ENCODE measurements around the genes RPP21, PPP1R10, SFTA2, PSORS1C1 and PSORS1C2.

DNA sequence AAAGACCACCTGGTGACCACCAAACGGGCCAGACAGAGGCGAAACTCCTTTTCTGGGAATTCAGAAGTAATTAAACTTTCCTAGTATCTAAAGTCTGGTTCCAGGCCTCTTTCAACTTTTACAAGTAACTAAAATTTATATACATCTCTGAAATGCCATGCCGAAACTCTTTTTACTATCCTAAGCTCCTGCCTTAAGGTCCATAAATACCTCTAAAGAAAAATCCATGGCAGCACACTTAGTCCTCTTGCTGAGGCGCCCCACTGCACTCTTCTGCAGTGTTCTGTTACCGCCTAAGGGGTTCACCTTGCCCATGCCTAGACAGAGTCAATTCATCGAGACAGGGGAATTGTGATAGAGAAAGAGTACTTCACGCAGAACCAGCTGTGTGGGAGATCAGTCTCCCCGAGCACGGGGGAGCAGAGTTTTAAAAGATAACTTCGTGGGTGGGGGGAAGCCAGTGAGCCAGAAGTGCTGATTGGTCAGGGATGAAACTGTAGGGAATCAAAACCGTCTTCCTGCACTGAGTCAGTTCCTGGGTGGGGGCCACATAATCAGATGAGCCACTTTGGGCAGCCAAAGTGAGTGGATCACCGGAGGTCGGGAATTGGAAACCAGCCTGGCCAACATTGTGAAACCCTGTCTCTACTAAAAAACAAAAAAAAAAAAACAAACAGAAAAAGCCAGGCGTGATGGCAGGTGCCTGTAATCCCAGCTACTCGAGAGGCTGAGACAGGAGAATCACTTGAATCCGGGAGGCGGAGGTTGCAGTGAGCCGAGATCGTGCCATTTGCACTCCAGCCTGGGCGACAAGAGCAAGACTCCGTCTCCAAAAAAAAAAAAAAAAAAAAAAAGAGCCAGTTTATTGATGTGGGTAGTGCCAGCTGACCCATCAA is 4.3 kb upstream of the TRIM39 start:
- PRO-cap = no peak
- RAMPAGE, long total RNA = no peak

- PRO-cap = no peak
- RAMPAGE, long total RNA = no peak
Observed at GRCh38 chr6:30329215-30329799, 2.6 kb downstream of the TRIM39 start.

DNA sequence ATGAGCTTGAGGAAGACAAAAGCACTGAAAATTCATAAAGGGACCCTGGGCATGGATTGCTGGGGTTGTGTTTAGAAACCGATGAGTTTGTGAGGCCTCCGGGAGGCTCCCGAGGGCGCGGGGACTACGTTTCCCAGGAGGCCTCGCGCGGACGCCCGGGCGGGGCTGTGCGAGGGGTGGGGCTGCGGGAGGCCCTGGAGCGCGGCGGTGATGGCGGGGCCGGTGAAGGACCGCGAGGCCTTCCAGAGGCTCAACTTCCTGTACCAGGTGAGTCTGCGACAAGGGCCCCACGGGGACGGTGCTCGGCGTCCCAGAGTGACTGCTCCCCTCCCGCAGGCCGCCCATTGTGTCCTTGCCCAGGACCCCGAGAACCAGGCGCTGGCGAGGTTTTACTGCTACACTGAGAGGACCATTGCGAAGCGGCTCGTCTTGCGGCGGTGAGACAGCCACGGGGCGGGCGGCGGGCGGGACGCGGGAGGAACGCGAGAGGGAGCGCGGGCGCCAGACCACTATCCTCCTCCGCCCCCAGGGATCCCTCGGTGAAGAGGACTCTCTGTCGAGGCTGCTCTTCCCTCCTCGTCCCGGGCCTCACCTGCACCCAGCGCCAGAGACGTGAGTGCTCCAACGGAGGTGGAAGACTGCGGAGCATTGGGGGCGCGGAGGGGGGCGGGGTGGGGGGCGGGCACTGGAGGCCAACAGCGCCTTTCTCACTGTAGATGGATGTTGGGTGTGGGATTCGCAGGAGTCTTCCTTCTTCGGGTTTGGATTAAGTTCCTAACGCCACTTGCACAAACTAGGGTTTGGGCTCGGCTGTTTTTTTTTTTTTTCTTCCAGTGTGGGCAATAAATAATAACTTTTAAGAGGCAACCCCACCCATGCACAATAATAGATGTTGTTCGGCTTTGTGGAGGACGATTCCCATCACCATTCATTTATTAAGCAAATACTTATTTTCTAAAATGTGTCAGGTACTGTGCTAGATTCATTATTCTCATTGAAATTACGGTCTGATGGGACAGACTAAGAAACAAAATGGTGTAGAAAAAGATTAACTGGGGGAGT is at the start of gene RPP21:
TSS of gene RPP21 (plus strand) at position 195 of the 1,062 bp plus-strand sequence.
- PRO-cap = unidirectional peak, plus-strand start at position 195 of the sequence
- RAMPAGE, long total RNA = start-site peak on the plus strand centred at position 246 of the sequence, 119 bp wide, 1,266 and 1,097 reads in 2 replicates

- PRO-cap = no peak
- RAMPAGE, long total RNA = no peak
Observed at GRCh38 chr6:30508473-30508846, 19.2 kb downstream of the HLA-E start.

GRCh38 chr6:30535193-30535392 is 21.2 kb downstream of the GNL1 start:
- PRO-cap = no peak
- RAMPAGE, long total RNA = no peak

- PRO-cap = no peak
- RAMPAGE, long total RNA = no peak
Observed at GRCh38 chr6:30582343-30582713, 11.1 kb downstream of the ABCF1 start.

DNA sequence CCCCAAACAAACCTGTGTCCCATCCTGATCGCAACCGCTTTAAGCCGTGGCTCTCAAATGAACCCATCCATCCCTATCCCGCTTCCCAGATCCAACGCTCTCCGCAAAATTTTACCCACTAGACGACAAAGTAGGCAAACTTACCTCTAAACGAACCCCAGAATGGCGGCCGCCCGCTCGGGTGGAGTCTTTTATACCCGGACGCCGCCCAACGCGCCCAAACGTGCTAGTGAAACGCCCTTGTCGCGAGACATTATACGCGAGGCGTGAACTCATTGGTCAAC is at the start of gene PPP1R10:
TSS of gene PPP1R10 (minus strand) at position 164 of the 284 bp plus-strand sequence.
- PRO-cap = unidirectional peak, minus-strand start at position 164 of the sequence
- RAMPAGE, long total RNA = no peak

DNA sequence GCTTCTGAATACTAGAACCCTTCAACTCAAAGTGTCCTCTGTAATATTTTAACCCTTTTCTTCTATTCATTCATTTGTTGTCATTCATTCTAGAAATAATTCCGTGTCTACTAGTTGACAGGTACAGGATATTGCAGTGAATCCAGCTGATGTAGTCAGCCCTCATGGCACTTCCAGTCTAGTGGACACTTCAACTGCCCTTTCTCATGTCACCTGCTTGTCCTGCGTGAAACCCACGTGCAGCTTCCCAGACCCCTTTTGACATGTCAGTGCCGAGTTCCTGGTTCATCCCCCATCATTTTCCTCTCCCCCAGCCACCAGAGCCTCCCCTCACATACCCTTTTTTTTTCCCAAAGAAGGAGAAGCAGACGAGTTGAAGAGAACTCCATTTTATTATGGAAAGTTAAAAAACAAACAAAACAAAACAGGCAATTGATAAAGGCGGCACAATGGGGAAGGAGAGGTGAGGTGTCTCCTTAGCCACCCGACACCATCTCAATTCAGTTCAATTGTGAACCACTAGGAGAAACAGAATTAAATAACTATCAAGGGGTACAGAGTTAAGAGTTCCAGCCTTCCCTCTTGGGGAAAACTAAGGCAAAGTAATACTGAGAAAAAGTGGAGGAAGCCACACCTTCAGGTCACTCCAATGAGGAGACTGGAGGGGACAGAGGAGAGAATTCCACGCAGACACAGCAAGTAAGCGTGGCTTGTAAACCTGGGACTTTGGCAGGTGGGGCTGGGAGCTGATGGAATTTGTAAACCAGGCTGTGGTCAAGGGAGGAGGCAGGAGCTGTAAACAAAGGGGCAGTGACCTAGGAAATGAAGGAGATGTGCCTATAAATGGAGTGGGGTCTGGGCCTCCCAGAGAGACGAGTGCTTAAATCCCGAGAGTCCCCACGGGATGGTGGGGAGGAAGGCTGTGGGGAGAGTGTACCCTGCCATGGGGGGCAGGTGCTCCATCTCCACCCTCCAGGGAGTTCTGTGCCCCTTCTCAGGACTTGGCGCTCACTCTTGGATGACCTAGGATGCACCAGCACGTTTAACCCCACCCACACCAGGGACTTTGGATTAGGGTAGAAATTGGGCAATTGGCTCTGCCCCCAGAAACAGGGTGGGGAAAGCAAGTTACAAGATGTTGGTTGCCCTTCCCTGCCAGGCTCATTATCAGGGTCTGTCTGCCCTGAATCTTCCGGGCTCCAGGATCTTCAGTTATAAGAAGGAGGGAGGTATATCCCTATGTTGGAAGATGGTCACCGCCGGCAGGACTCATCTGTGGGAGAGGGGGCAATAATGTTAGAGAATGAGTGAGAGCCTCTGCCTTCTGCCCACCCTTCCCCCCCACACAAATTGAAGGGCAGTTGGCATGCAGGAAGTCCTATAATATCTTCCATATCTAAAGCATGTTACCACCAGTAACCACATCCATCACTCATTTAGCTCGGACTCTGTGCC is 3.7 kb upstream of the DHX16 start:
- PRO-cap = no peak
- RAMPAGE, long total RNA = no peak

DNA sequence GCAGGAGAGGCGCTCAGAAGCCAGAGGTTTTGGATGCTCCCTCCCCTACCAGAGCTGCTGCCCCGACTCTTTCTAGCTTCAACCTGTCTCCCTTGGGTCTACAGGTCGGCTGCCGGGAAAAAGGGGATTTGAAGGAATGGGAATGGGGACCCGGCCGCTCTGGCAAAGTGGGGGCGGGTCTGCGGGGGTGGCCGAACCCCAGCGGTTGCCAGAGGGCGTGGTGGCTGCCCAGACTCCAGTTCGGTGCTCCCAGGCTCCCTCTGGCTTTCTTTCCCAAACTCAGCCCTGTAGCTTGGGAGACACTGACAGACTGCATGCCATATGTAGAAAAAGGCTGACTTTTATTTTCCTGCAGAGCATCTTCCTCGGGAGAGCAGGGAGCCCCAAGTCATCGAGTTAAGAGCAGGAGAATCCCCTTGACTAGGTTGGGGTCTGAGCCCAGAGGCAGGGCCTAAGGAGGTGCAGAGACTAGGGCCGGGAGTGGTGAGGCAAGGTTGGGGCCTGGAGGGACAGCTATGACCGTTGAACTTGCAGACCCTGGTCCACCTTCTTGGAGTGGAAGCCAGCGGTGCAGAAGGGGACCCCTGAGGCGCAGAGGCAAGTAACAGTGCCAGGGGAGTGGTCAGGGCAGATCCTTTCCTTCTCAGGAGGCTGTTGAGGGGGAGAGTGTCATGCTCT is 1.4 kb upstream of the PPP1R18 start:
- PRO-cap = no peak
- RAMPAGE, long total RNA = no peak

- PRO-cap = no peak
- RAMPAGE, long total RNA = no peak
Observed at GRCh38 chr6:30752094-30753176, 8.1 kb upstream of the IER3 start.

- PRO-cap = no peak
- RAMPAGE, long total RNA = no peak
Observed at GRCh38 chr6:30763348-30764050, 19.2 kb upstream of the IER3 start.

DNA sequence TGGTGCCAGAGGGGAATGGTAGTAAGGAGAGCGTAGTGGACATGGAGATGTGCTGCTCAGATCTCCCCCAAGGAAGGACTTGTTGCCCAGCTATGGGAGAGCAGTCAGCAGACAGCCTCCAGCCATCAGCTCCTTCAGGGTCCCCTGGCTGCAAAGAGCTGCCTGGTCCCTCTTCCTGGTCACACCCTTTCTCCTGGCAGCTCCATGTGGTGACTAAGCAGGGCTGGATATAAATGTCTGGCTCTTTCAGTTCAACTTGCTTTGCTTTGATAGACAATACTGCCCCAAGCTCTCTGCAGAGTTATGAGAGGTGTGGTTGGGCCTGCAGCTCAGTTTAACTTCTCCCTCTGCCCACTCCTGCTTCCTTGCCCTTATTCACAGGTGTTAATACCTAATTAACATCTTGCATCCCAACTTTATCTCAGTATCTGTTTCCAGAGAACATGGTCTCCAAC is 64.1 kb upstream of the DDR1 start:
- PRO-cap = no peak
- RAMPAGE, long total RNA = no peak

GRCh38 chr6:30840553-30841037 is 43.7 kb upstream of the DDR1 start:
- PRO-cap = no peak
- RAMPAGE, long total RNA = no peak

GRCh38 chr6:30931662-30932970 is at the start of gene SFTA2:
SFTA2 (minus strand) TSS chr6:30932170.
- PRO-cap = no peak
- RAMPAGE, long total RNA = no peak

- PRO-cap = no peak
- RAMPAGE, long total RNA = no peak
Observed at GRCh38 chr6:30955295-30956272, 14.8 kb downstream of the MUCL3 start.

DNA sequence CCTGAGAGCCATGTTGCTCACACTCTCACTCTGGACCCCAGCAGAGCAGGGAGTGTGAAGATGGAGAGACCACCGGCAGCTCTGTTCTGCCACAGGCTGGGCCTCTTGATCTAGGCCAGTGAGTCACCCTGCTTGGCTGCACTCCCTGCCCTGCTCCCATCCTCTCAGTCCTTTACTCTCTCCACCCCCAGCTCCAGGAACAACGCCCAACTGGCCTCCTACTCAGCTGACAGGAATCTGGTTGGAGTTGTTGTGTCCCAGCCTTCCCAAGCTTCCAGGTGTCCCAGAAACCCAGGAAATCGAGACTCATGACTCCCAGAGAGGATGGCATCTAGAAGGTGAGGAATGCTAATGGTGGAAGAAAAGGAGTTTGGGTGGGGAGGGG is at the start of gene PSORS1C1:
TSS of gene PSORS1C1 (plus strand) at position 247 of the 385 bp plus-strand sequence.
- PRO-cap = no peak
- RAMPAGE, long total RNA = no peak

DNA sequence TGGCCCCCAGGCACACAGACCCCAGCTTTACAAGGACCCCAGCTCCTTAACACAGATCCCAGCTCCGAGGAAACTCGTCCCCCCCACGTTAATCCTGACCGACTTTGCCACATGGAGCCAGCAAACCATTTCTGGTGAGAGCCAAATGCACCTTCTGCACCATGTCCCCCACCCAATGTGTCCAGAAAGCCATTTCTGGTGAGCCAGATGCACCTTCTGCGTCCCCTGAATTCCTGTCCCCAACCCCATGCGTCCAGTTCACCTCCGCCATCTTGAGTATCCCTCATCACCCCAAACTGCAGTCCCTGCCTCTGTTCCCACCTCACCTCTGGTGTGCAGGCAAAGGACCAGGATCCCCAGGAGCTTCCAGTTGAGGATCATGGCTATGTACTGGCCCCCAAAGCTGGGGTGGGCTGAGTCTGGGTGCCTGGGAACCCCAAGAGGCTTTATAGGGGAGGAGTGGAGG is at the start of gene PSORS1C2:
TSS of gene PSORS1C2 (minus strand) at position 421 of the 466 bp plus-strand sequence.
- PRO-cap = no peak
- RAMPAGE, long total RNA = no peak

DNA sequence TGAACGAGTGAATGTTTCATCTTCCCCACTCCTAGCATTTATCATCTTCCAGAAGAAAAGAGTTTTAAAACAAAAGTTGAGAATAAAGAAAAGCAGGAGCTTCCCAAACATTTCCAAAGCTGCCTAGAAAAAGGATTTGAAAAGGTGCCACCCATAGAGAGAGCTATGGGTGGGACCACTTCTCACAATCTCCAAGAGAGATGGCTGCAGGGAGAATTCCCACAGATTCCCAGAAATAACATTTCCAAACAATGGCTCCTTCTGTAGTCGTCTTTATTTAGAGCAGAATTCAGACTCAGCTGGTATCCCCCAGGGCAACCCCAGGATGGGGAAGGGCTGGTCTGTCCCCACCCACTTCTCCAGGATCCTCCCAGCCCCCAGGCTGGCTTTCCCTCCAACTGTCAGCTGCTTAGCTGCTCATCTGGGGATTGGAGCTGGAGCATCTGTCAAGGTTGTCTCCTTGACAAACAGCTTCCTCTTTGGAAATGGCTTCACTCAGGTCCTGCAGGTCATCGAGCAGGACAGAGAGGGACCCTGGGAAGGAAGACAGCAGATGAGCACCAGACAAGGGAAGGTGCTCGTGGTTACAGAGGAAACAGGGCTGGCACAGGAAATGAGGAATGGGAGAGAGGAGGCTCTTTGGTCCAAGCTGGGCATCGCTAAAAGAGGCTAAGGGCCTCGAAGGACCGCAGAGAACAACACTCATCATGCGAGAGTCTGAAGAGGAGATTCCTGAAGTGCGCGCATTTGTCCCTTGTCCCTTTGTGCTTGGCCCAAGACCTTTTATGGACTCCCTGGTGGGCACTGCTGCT is 3.5 kb upstream of the PSORS1C2 start:
- PRO-cap = no peak
- RAMPAGE, long total RNA = no peak

- PRO-cap = no peak
- RAMPAGE, long total RNA = no peak
Observed at GRCh38 chr6:31351641-31352181, 5.3 kb downstream of the HLA-B start.

- PRO-cap = no peak
- RAMPAGE, long total RNA = no peak
Observed at GRCh38 chr6:31354343-31355075, 2.5 kb downstream of the HLA-B start.